Esophagus squamous epithelium (tissue), 4 donors: ENCODE measurements around a stretch of chr22.

GRCh38 chr22:48254327-48254676 is 235.1 kb upstream of the TAFA5 start:
- PRO-cap = no peak
- RAMPAGE, long total RNA, 4 experiments = no peak in any of the 4 experiments

GRCh38 chr22:48477343-48477860 is 12.0 kb upstream of the TAFA5 start:
- PRO-cap = no peak
- RAMPAGE, long total RNA, 4 experiments = no peak in any of the 4 experiments

GRCh38 chr22:48536651-48537728 is 47.6 kb downstream of the TAFA5 start:
- PRO-cap = unidirectional peak, plus-strand start at chr22:48537333
- RAMPAGE, long total RNA, 4 experiments = no peak in any of the 4 experiments

DNA sequence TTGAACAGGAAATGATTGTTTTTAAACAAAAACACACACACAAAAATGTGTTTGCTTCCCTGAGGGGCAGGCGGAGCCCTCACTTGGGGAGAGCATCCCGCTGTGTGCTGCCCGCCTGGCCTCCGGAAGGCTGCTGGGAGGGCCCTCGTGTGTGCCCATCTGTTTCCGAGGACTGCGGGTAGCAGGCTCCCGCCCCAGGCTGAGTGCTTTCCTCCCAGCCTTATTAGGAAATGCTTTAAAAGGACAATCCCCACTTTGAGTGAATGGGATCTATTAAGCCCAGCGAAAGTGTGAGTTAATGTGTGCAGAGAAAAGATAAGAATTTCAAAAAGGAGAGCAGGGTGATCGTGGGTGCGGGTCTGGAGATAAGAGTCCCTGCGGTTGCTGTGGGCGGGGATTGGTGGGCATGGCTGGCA is 77.8 kb downstream of the TAFA5 start:
- PRO-cap = no peak
- RAMPAGE, long total RNA, 4 experiments = no peak in any of the 4 experiments

- PRO-cap = no peak
- RAMPAGE, long total RNA, 4 experiments = no peak in any of the 4 experiments
These were observed 98.3 kb downstream of the TAFA5 start for GRCh38 chr22:48587685-48588007.

GRCh38 chr22:48882822-48883216 is 393.5 kb downstream of the TAFA5 start:
- PRO-cap = no peak
- RAMPAGE, long total RNA, 4 experiments = no peak in any of the 4 experiments

- PRO-cap = no peak
- RAMPAGE, long total RNA, 4 experiments = no peak in any of the 4 experiments
These were observed 526.5 kb downstream of the TAFA5 start for GRCh38 chr22:49015808-49016227.

GRCh38 chr22:49369046-49369665 is 458.5 kb downstream of the BRD1 start:
- PRO-cap = no peak
- RAMPAGE, long total RNA, 4 experiments = no peak in any of the 4 experiments

- PRO-cap = no peak
- RAMPAGE, long total RNA, 4 experiments = no peak in any of the 4 experiments
These were observed 264.8 kb downstream of the BRD1 start for GRCh38 chr22:49562825-49563403.

GRCh38 chr22:49658349-49658805 is 169.3 kb downstream of the BRD1 start:
- PRO-cap = no peak
- RAMPAGE, long total RNA, 4 experiments = no peak in any of the 4 experiments

GRCh38 chr22:49725725-49726088 is 102.0 kb downstream of the BRD1 start:
- PRO-cap = unidirectional peak, plus-strand start at chr22:49725880
- RAMPAGE, long total RNA, 4 experiments = no peak in any of the 4 experiments

DNA sequence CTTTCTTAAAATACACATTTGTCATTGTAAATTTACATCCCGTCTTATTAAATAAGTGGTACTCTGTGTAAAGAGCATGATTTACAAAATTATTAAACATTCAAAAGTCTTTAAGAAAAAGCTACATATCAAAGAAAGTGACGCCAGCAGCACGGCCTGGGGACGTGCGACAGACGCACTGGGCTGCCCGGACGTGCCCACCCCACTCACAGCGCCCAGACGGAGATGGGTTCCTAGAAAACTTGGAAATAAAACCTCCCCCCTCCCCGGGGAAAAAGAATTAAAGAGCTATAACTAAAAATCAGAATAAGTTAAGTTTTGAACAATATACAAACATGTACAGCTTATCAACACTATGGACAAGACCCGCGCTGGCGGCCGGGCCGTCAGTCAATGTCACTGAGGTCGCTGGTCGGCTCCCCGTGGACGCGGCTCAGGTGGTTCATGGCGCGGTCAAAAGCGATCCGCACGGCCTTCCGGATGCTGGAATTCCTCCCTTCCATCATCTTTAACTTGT is 53.8 kb downstream of the BRD1 start:
- PRO-cap = no peak
- RAMPAGE, long total RNA, 4 experiments = no peak in any of the 4 experiments

DNA sequence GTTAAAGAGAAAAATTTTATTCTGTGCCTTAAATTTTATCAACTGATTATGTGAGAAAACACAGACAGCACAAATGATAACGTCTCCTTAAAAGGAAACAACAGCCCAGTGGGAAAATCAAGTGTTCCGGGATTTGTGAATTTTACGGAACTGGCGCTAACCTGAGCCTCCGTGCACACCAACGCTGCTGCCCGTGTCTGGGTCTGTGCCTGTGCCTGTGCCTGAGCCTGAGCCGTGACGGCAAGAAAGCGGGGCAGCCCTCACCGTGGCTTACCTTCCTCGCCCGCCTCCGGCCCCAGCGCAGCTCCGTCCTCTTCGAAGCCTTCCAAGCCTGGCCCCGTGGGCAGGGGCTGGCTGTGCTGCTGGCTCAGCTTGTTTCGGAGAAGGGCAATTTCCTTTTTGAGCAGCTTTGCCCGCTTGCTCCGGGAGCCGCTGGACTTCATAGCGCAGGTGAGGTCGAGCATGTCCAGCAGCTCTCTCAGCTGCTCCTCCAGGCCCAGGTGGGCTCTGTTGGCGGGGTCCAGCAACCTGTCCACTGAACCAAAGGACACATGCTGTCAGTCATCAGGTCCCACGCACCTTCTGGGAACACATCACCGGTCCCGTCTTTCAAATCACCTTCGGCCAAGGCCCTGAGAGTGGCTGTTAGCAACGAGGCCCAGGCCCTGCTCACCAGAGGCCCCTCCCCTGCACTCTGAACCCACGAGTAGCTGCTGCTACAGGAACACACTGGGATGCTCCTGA is 33.7 kb downstream of the BRD1 start:
- PRO-cap = no peak
- RAMPAGE, long total RNA, 4 experiments = no peak in any of the 4 experiments

DNA sequence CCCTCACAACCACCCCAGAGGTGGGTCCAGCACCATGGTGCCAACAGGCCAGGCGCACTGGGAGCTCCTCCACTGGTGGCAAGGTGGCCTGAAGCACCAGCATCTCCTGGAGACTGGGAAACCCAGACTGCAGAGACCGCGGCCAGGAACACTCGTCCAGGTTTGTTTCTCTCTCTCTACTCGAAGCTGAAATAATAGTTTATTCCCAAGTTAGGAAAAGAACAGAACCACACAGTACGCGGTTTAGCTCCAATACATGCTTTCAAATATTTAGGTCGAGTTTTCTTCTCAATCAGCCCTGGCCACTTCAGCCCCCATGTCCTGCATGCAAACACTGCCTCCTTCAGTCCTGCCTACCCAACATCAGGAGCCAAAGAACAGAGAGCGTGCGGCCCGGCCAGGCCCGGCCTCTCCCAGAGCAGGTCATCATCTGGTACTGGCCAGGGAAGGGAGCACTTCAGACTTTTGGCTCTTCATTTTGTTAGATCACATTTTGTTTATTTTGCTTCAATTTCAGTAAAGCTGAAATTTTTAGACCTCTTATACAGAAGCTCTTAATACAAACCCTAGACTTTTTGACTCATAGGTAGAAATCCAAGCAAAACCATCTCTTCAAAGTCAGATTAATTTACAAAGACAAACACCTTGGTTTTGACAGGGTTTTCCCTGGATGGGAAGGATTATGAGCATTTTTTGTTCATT is 6.7 kb downstream of the BRD1 start:
- PRO-cap = no peak
- RAMPAGE, long total RNA, 4 experiments = no peak in any of the 4 experiments

DNA sequence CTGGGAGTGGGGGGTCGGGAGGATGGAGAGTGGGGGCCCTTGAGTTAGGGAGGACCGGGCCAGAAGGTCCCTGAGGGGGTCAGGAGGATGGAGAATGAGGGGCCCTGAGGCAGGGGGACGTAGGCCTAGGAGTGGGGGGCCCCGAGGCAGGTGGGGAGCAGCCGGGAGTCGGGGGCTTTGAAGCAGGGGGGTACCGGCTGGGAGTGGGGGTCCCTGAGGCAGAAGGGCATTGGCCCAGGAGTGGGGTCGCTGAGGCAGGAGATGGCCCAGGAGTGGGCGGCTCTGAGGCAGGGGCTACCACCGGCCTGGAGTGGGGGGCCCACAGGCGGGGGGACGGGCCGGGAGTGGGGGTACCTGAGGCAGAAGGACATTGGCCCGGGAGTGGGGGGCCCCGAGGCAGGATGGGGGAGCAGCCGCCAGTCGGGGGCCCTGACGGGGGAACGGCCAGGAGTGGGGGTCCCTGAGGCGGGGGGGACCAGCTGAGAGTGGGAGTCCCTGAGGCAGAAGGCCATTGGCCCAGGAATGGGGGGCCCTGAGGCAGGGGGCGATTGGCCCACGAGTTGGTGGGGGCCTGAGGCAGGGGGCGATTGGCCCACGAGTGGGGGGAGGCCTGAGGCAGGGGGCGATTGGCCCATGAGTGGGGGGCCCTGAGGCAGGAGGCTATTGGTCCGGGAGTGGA is 490 bp upstream of the BRD1 start:
- PRO-cap = no peak
- RAMPAGE, long total RNA, 4 experiments = no peak in any of the 4 experiments

- PRO-cap = unidirectional peak, plus-strand start at chr22:49867363
- RAMPAGE, long total RNA, 4 experiments = no peak in any of the 4 experiments
These were observed 13.5 kb downstream of the ZBED4 start for GRCh38 chr22:49867073-49867596.

DNA sequence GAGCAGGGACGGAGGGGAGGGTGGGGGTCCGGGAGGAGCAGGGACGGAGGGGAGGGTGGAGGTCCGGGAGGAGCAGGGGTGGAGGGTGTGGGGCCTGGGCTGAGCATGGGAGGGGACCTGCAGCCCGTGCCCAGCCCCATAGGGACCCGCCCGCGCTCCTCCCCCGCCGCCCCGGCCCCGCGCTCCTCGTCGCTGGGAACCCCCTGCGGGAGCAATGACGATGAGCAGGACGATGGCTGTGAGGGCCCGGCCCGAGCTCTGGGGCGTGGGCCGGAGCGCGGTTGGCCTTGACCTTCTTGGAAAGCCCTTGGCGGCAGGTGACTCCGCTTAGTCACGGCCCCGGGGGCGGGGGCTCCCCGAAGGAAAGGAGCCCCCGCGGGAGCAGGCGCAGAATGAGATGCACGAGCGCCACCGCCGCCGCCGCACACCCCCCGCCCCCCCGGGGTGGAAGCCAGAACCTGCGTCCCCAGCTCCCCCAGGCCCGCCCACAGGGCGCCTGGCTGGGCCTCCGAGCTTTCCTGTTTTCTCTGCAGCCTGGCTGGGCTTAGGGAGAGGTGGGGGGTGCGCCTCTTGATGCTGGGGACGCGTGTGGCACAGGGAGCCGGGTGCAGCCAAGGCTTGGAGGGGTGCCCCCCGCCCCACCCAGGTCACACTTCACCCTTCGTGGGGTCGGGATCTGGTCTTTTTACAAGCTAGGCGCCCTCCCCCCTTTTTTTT is 17.7 kb downstream of the CRELD2 start:
- PRO-cap = bidirectional peak, plus-strand start at position 214 of the sequence, minus-strand start at position 260 of the sequence; bidirectional peak, plus-strand start at position 395 of the sequence, minus-strand start at position 303 of the sequence; bidirectional peak, plus-strand start at position 547 of the sequence, minus-strand start at position 441 of the sequence
- RAMPAGE, long total RNA, 4 experiments = no peak in any of the 4 experiments

- PRO-cap = unidirectional peak, plus-strand start at chr22:49937378
- RAMPAGE, long total RNA, 4 experiments = no peak in any of the 4 experiments
These were observed 18.5 kb downstream of the CRELD2 start for GRCh38 chr22:49936651-49937622.

- PRO-cap = no peak
- RAMPAGE, long total RNA, 4 experiments = no peak in any of the 4 experiments
These were observed 5.7 kb downstream of the PIM3 start for GRCh38 chr22:49966310-49966730.

DNA sequence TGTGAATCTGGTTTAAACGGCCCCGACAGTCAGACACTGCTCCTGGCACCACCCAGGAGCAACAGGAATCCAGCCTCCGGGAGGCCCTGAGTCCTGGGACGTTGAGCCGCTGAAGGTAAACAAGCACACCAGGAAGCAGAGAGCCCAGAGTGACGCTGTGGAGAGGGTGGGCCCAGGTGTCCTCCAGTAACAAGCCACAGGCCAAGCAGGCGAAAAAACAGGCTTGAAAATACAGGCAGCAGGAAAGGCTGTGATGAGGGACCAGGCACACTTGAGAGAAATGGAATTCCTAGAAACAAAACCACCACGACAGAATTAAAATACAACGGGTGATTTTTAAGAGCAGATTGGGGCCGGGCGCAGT is 6.3 kb downstream of the IL17REL start:
- PRO-cap = bidirectional peak, plus-strand start at position 238 of the sequence, minus-strand start at position 63 of the sequence
- RAMPAGE, long total RNA, 4 experiments = no peak in any of the 4 experiments